Mesangial cell (primary cell): ENCODE data around the genes ASAH2B and PCDH15.

GRCh38 chr10:48934830-48935604 lies 4.6 kb downstream of the LRRC18 start:
- RAMPAGE, long total RNA = no peak

GRCh38 chr10:49094906-49095268 lies 20.4 kb downstream of the VSTM4 start:
- RAMPAGE, long total RNA = no peak

DNA sequence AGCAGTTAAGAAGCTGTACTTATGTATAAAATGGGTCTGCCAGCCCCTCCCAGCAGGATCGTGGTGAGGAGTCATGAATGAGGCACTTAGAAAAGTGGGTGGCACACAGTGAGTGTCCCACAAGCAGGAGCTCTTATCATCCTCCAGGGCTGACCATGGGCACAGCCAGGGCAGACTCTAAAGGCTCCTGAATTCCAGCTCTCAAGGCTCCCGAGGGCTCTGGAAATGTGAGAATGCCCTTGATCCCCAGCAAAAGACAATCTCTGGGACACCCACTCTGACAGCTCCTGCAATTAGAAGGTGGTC lies 1.6 kb downstream of the VSTM4 start:
- RAMPAGE, long total RNA = no peak

DNA sequence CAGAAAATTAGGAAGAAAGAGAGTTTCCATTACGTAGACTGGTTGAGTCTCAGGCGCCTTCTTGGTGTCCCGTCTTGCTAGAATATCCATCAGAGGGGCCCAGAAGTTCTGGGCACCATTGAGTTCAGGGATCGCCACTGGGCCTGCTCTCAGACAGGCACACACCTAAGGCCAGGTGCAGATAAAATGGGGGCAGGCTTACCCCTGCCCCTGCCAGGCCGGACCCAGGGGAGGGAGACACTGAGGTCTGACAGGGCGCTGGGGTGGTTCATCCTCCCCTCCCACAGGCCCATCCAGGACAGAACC lies 33.2 kb downstream of the DRGX start:
- RAMPAGE, long total RNA = no peak

DNA sequence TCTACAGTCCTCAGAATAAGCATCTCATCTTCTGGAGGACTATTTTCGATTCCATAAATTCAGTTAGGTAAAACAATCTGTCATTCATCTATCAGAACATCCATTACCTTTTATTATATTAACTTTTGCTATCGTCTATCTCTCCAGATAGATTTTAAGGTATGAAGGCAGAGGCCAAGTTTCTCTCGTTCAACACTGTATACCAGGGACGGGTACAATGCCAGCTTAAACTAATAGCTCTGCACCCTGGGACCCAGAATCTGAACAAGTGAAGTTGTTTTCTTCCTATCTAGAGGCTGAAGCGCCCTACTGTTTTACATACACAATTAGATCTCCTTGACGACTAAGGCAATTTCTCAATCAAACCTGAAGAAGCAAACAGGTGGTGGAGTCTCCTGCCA lies 946 bp downstream of the PARG start:
- RAMPAGE, long total RNA = no peak

DNA sequence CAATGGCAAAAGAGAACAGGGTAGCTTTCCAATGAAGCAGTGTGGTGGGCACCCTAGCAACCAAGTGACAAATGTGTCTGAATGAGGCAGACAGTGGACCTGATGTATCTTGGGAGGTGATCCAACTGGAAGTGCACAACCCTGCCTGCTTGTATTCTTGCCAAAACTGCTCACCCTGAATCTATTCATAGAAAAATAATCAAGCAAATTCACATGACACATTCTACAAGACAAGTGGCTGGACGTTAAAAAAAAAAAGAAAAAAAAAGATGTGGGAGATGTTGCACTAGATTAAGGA lies 12.2 kb upstream of the WASHC2A start:
- RAMPAGE, long total RNA = no peak

- RAMPAGE, long total RNA = no peak
Measured at GRCh38 chr10:50400649-50401086, 149.4 kb upstream of the ASAH2 start.

- RAMPAGE, long total RNA = no peak
Measured at GRCh38 chr10:50470370-50471461, 153.0 kb downstream of the SGMS1 start.

DNA sequence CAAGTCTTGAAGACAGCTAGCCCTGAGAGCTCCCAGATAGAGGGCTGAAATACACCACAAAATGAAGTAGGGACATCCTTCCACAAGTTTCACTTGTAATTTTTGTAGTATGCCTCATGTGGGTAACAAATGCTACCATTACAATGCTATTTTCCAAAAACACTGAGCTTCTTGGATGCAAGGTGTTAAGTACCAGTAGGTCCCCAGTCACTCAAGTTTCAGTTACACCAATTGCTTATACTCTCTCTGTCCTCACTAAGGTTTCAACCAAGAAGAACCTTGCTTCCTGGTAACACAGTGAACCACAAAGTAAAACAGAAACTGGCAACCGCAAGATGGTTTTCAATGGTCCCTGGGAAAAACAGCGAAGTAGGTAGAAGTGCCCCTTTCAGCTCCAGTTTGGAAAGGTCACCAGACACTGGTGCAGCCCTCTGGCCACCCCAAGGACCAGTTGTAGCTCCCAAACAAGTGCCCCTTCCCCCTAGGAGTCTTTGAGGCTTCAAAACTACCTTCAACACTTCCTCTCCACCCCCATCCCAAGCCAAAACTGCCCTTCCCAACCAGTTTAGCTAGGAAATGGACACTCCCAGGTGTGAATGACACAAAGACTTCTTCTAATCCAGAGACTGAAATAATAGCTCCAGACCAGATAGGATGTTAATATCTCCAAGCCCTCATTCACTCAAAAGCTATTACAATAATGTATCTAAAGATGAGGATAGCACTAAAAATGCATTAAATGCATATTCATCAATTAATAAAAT lies 110.6 kb downstream of the SGMS1 start:
- RAMPAGE, long total RNA = no peak

- RAMPAGE, long total RNA = no peak
Measured at GRCh38 chr10:50563919-50564419, 59.8 kb downstream of the SGMS1 start.

DNA sequence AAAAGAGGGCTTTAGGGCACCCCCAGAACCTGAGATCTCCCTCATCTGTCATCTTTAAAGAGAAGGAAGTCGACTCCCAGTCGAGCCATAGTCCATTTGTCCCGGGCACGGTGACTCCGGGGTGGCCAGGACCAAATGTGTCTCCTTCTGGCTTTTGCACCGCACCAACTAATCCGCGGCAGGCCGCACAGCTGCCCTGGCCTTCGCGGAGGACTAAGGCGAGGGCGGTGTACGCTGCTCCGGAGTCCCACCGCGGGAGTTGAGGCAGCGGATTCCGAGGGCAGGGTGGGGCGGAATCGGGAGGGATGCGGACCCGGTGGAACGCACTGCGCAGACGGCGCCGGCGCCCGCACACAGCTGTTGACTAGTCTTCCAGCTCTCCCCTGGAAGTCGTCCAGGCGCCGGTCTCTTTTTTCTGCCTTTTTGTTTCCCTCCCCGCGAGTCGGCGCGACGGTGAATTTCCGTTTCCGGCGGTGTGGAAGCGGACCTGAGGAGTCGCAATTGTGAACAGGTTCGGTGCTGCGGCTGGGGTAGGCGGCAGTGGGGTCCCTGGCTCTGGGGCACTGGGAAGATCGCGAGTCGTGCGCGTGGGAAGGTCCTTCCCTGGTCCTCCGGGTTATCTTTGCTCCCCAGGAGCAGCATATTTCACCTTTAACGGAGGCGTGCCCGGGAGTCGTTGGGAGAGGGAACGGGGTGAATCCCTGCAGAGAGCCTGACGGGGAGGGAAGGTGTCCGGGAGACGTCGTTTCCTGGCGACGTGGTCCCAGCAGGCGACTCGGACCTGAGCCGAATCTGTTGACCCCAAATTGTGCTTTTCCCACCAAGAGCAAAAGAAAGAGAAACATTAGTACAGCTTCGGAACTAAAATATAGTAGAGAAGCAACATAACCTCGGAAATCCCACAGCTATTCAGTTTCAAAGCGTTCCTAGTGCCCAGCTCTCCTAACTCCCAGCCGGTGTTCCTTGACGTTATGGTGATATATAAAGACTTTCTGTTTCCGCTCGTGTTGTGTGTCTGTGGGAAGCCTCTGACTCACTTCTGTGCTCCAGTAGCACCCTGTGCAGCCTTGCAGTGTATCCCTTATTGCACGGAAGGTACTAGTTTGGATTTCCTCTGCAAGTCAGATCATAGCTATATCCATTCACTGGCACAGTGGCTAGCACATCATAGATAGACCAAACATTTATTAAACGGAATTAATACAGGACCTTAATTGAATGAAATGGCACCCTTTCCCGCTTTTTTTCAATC lies at the start of gene ASAH2B:
ASAH2B (plus strand) TSS at position 464 of the 1,252 bp plus-strand sequence.
- RAMPAGE, long total RNA = start-site peak on the plus strand centred at position 481 of the sequence, 7 bp wide, 99 reads

GRCh38 chr10:51073595-51074281 lies 549 bp upstream of the PRKG1 start:
- RAMPAGE, long total RNA = no peak

- RAMPAGE, long total RNA = no peak
Measured at GRCh38 chr10:51487071-51487627, 212.2 kb downstream of the CSTF2T start.

DNA sequence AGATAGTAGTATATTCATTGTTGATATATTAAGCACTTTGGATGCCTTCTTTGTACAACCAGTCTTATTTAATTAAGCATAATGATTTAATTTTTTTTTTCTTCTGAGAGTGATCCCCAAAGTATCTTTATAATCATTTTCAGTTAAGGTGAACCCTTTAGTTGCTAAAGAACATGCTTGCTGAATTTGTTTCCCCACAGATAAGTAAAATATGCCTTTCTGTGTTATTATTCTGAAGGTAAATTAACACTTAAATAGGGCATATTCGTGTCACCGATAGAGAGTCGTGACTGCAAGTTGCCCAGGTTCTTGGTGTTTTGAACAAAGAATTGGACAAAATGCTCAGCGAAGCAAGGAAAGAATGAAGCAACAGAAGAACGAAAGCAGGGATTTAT lies 50.1 kb downstream of the CSTF2T start:
- RAMPAGE, long total RNA = no peak

- RAMPAGE, long total RNA = no peak
Measured at GRCh38 chr10:51700164-51700416, 695 bp upstream of the CSTF2T start.

GRCh38 chr10:52127969-52128649 lies 186.0 kb upstream of the DKK1 start:
- RAMPAGE, long total RNA = no peak

DNA sequence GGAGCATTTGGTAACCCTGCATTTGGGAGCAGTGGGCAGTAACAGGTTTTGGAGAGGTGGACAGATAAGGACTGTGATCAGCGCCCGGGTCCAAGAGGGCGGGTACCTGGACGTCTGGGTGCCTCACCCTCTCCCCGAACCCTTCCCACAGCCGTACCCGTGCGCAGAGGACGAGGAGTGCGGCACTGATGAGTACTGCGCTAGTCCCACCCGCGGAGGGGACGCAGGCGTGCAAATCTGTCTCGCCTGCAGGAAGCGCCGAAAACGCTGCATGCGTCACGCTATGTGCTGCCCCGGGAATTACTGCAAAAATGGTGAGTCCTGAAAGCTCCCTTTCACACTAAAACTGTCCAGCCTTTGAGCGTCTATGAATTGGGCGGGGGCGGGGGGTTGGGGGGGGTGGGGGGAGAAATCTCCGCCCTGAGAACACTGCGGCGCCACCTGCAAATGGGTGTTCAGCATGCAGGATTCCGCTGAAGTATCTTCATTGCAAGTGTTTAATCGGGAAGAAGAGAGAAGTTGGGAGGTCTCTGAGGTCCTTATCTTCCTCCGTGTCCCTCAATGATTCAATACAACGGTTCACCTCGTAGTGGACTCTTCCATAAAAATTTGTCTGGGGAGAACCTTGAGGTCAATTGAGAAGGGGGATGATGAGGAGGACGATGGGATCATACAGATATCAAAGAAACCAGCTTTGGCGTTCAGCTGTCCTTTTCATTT lies 851 bp downstream of the DKK1 start:
- RAMPAGE, long total RNA = no peak

DNA sequence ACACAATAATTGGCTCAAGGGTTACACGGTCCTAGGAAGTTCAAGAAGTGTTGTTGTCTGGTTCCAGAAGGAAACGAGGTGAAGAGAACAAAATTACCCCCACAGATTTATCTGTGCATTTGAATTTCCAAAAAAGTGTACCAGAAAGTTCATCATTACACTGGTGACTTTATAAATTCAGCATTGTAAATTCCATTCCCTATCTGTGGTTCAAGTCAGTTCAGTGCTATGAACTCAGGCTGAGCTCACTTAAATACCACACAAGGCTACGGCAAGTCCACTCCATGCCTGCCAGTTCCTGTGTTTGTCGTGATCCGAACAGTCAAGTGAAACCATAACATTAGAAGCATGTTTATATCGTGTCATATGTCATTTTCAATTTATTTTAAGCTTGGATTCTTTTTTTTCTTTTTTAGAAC lies 14.9 kb downstream of the MBL2 start:
- RAMPAGE, long total RNA = no peak

DNA sequence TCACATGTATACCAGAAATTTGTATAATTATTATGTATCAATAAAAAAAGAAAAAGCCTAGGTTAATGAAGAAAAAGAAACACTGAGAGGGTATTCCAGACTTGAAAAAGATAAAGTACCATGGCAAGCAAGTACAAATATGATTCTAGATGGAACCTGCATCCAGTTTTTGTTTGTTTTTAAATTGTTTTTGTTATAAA lies 457.3 kb upstream of the MBL2 start:
- RAMPAGE, long total RNA = no peak

DNA sequence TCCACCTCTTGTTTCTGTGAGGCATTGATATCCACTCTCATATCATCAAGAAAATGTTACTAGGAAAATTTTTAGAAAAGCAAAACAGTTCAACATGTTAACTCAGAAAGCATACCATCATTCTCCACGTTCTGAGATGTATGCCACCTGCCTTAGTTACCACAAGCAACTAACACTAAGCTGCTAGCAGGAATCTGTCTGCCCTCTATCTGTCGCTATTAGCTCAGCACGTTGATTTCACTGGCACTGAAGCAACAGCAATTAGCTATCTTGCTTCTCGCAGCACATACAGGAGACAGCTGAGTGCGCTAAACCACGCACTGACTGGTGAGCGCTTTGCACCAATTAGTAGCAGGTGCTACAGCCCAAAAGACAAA lies at the start of gene PCDH15:
PCDH15 (minus strand) TSS at position 174 of the 377 bp plus-strand sequence.
- RAMPAGE, long total RNA = no peak